Mesenteric fat pad (tissue), 1 donor: Measurements from ENCODE around the genes SMIM3 and ZNF300.

GRCh38 chr5:150778098-150778909, at the start of gene SMIM3:
TSS of gene SMIM3 (plus strand) at chr5:150778757.
- PRO-cap: bidirectional peak, plus-strand start at chr5:150778805, minus-strand start at chr5:150778682

DNA sequence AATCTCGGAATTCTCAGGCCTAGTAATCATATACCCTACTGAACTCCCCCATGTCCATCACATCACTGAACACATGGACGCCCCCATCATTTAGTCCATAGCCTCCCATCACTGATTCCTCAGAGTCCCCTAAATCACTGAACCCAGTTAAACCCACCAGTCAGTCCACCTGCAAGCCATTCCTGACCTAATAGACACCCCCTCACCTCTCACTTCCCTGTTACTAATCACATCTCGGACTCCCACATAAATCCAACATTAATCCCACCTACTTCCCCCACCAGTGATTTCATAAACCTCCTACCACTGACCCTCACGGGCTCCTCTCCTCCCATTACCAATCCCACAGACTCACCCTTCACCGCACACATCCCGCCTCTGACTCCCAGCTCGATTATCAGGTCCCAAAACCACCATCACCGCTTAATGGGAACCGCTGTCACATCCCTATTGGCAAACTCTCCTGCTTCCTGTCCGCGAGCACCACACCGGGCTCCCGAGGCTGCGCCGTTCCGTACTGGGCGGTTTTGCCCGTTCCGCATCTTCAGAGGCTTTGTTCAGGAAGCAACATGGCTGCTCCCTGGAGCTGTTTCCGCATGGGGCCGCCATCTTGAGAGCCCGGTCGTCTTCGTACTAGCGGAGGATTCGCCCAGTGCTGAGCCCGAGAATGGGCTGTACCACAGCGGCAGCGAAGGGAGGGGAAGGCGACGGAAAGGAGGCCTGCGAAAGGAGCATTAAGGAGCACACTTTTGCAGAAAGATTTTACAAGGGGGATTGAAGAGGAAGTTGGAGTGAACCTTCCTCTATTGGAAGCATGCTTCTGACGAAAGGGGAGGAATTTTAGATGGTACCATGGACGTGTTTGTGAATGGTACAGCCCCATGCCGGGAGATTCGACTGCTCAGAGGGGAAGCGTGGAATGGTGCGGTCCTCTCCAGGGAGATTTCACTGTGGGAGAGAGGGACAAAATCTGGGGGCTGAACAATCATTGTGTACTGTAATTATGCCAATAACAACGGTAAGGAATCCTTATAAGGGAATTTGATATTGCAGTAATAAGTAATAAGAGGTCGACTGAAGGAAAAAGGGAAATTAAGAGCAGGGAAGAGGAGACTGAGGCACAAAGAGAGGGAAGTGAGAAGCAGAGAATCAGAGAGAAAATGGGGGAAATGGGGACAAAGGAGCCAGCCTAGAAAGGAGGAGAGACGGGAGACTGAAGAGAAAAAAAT, at the start of gene ZNF300:
Gene ZNF300 (minus strand): TSS at position 632 of the 1,229 bp plus-strand sequence.
- PRO-cap: unidirectional peak, minus-strand start at position 630 of the sequence

- PRO-cap: no peak
Observed at GRCh38 chr5:150999995-151000412, 20.4 kb upstream of the GPX3 start.

DNA sequence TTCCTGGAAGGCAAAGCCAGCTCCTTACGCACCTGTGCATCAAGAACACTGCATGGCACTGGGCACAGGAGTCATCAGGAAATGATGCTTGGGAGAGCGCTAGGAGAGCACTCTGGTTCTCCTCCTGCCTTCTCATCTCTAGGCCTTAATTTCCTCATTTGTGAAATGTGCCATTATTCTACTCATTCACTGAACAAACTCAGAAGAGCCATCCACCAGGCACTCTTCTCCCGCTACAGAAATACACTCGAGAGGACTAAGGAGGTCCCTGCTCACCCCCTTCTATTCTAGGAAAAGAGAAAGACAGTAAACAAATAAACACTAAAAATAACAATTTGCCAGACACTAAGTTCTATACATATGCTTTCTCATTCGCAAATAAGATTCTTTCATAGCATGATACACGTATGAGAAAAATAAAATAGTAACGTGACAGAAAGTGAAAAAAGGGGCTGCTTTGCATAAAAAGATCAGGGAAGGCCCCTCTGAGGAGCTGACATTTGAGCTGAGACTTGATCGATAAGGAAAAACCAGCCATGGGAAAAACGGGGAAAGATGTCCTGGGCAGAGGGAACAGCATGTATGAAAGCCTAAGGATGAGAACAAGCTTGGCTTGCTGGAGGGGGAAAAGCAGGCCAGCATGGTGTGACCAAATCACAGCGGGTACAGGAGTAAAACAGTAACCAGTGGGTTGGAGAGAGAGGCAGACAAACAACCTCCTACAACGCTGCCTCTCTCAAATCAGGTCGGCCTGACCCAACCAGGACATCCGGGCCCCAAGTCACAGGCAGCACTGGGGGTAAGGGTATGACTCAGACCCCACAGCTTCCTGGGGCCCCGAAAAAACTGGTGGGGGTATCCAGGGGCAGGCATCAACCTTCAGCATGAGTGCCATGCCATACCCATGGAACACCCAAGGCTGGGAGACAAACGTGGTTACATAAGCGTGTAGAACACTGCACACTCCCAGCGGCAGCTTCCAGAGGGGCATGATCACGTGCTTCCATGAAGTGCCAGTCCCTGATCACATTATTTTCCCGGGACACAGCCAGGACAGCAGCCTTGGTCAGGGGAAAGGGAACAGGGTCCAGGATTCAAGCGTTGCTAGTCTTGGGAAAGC, 2.3 kb downstream of the TNIP1 start:
- PRO-cap: no peak

DNA sequence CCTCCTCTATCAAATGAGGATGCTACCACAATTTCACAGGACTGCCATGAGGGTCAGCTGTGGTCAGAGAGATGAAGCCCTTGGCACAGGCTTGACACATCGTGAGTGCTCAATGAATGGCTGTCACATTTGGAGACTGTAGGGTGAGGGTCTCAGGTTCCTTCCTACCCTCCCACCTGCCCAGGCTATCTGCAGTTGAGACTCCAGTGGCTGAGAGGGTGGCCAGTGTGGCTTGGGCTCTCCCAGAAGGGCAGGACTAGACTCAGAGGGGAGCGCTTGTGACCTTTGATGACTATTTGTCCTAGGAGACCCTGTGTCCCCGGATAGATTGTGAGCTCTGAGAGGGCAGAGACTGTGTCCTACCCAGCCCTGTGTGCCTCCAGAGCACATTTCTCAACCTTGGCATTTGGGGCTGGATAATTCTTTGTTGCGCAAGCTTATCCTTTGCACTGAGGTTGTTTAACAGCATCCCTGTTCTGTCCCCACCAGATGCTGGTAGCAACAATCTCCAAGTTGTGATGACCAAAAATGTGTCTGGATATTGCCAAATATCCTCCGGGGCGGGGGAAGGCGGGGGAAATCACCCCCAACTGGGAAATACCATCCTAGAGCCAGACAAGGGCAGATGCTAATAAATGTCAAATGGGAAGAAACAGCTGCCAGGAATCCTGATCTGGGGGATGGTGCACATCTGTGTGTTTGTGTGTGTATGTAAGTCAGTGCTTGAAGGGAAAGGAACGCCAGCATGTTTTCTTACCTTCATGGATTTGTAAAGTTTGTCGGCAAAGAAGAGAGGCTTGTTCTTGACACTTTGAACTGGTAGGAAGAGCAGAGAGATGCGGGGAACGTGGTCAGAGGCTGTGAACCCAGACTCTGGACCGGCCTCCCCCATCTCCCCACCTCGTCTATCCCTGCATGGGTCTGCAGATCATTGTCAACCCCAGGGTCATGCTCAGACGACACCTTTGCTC, 23.9 kb upstream of the TNIP1 start:
- PRO-cap: no peak

- PRO-cap: no peak
Observed at GRCh38 chr5:151133008-151133744, 24.4 kb downstream of the ANXA6 start.

DNA sequence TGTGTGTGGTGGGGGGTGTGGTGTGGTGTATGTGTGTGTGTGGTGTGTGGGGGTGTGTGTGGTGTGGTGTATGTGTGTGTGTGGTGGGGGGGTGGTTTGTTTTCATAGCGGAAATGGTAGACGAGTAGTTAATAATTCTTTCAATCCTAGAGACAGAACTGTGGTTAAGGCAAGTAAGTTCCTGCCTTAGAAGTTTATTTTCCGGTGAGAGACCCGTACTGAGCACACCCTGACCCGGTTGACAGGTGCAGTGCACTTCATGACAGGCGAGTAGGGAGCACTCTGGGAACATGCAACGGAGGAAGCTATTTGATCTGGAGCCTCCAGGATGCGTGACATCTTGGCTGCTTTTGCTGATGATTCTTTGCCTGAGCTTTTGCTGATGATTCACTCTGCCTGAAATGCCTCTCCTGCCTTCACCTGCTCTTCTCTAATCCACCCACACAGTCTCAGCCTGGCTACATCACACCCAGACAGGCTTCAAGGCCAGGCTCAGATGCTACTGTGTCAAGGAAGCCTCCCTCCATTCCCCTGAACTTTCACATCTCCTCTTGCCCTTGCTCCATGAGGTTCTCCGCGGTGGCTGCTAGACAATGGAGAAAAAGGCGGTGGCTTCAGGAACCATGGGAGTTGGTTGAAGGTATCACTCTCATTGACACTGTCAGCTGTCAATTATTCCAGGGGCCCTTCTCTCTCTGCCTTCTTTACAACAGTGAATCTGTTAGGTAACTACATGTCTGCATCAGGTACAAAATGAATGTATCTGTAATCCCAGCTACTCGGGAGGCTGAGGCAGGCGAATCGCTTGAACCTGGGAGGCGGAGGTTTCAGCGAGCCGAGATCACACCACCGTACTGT, 22.0 kb upstream of the FAT2 start:
- PRO-cap: no peak

- PRO-cap: no peak
Observed at GRCh38 chr5:151663319-151664144, 23.2 kb downstream of the SPARC start.

GRCh38 chr5:151665154-151665557, 21.6 kb downstream of the SPARC start:
- PRO-cap: no peak

- PRO-cap: no peak
Observed at GRCh38 chr5:151773214-151773573, 1.4 kb downstream of the G3BP1 start.

- PRO-cap: no peak
Observed at GRCh38 chr5:151816550-151817422, 45.0 kb downstream of the G3BP1 start.

- PRO-cap: no peak
Observed at GRCh38 chr5:154197973-154198763, 7.6 kb downstream of the GALNT10 start.

DNA sequence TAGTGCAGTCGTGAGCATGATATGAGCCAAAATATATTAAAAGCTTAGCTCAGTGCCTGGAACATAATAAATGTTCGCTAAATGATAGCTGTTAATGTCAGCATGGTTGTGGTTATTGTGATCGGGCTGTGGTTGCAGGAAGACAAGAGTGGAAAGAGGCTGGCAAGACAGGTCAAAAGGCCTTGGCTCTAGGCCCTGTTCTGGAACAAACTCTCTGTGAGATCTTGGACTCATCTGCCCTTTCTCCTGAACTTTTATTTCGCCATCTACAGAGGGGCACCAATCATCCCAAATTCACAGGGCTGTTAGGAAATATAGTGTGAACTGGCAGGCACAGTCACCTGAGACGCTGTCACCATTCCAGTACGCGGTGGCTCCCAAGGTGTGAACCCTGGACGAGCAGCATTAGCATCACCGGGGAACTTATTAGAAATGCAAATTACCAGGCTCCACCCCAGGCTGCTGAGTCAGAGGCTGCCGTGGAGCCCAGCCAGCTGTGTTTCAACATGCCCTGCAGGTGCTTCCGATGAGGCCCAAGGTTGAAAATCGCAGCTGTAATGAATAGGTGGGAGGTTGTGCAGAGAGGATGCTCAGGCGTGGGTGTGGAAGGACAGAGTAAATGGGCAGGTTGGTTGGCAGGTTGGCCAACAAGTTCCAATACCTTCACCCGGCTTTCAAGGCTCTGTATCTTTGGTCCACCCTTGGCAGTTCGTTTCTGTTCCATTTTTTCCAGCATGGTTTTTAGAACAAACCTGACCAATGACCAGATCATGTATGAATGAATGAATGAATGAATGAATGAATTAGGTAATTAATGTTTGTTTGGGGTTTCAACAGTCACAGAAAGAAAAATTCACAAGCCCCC, 50.1 kb upstream of the SAP30L start:
- PRO-cap: no peak

DNA sequence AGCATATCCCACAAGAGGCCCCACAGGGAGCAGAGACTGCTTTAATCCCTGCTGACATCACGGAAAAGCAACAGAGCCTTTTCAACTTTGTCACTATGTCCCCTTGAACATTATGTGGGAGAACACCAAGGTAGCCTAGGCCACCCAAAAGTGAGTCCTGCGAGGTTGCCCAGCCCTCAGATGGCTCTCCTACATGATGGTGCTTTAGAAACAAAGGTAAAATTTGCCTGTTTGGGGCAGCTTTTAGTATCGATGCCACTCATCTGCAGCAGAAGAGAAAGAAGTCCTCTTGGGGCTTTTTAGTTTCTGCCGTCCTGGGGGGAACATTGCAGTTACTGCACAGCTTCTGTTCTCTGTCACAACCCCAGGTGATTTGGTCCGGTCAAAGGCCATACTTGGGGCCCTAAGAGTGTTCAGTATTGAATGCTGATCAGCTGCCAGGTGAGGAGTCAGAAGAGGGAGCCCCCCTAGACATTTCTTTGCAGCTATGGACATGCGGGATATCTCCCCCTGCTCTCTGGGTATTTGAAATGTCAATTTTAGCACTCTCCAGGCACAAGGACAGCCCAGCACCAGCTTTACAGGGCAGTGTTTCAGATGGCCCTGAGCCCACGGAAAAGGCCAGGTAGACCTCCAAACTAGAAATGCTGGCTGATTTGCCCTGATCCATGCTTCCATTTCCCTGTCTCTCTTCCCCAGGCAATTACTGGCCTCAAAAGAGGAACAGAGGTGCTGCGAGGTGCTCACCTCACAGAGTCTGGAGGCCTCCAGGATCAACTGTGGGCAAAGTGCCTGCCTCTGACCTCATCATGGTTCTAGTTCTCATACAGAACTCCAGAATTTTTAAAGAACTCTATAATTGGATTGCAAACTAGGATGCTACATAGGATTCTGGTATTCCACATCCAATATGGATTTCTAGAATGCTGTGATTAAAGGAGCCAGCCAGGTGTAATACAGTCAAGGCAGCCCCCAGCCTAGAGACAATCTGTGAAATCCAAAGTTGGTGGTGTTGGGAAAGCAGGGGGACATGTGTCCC, 28.3 kb upstream of the SAP30L start:
- PRO-cap: no peak

- PRO-cap: no peak
Observed at GRCh38 chr5:154459371-154459923, 13.7 kb downstream of the SAP30L start.

DNA sequence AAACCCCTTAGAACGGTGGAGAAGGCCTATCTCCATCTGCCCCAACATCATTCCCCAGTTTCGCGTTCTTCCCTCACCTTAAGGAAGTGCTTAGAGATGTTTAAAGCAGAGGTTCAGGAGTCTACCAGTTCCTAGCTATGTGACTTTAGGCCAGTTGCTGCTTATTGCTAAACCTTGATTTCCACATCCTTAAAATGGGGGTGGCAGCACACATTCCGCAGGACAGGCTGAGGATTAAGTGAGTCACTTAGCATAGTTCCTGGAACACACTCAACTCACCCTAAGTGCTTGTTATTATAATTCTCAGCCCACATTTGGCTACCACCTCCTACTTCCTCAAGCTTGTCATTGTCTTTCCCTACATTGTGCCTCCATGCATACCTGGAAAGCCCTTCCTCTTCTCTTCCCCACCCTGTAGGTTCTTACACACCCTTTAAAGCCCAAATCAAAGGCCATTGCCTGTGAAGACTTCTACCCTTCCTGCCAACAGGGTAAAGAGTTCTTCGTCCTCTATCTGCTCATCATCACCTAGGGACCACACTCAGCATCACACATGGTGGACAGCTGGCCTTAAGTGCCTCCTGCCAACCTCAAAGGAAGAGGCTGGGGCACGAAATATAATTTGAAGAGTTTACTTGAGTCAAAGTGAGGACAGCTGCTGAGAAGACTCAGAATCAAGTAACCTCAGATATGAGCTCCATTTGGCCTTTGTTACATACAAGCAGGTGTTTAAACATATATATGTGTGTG, 62.9 kb upstream of the LARP1 start:
- PRO-cap: no peak

DNA sequence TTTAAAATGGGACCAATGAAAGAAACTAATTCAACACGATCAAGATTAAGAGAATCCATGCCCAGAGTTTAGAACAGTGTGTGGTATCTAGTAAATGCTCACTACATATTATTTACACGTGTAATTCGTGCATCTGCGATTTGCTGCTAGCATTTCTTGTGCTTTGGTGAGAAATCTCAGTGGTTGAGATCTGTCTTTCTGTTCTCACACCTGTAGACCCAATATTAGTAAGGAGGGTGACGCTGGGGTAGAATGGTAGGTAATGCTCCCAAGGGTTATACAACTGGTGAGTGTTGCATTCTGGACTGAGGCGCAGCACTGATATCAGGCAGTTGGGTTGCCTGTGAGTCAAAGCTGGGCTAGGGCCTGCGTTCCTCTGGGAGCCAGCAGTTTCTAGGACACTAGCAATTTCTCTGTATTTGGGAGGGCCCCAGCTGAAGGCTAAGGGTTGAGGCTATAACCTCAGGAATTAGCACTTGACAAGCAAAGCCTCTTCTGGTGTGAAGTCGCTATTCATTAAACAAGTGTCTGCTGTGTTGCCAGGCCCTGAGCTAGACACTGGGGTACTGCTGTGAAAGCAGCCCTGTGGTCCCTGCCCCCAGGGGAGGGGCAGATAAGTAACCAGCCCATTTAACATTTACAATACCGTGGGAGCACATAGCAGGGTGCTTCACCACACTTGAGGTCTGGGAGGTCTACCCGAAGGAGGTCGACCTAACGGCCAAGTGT, 28.7 kb downstream of the LARP1 start:
- PRO-cap: no peak

GRCh38 chr5:154793814-154794396, 38.7 kb downstream of the LARP1 start:
- PRO-cap: no peak

- PRO-cap: no peak
Observed at GRCh38 chr5:154813996-154815196, 36.0 kb downstream of the FAXDC2 start.

GRCh38 chr5:154818272-154819478, 31.7 kb downstream of the FAXDC2 start:
- PRO-cap: no peak